ENCODE measurements around a stretch of chr2.

DNA sequence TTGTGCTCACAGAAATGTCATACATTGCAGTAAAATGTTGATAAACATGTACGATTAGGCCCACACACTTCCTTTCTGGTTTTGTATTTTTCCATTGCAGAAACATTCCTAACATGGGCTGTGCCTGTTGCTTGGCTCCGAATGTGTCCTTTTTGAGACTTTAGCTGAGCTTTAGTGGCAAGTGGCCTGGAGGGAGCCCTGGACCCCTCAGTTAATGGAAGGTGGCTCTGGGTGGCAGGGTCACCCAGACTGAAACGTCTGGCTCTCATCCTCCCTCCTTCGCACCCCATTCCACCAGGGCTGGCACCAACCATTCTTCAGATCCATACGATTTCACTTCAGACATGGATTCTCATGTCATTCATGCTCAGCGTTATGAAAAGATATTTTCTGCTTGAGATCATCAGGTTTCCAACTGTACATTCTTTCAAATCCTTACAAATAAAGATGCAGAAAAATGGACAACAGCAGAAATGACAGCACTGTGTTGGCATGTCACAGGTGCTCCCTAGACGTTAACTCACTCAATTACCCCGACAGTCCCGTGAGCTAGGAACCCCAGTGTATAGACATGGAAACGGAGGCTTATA lies 17.9 kb downstream of the FHL2 start:
- PRO-cap = no peak
- RAMPAGE, long total RNA, 4 experiments = no peak in any of the 4 experiments

DNA sequence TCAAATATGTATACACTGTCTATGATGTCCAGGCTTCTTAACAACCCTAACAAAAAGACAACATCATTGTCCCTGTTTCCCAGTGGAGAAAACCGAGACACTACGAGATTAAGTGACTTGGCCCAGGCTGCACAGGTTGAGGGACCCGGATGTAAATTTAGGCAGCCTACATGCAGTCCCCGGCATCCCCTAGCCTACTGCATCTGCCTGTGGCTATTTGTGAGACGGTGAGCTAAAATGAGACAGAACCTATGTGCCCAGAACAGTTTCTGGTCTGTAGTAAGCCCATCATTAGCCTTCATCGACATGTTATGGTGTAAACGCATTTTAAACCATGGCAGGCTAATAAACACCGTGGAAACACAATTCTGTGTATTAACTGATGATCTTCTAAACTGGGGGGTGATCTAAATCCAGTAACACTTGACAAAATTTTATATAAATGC lies 1.5 kb downstream of the FHL2 start:
- PRO-cap = no peak
- RAMPAGE, long total RNA, 4 experiments = no peak in any of the 4 experiments

DNA sequence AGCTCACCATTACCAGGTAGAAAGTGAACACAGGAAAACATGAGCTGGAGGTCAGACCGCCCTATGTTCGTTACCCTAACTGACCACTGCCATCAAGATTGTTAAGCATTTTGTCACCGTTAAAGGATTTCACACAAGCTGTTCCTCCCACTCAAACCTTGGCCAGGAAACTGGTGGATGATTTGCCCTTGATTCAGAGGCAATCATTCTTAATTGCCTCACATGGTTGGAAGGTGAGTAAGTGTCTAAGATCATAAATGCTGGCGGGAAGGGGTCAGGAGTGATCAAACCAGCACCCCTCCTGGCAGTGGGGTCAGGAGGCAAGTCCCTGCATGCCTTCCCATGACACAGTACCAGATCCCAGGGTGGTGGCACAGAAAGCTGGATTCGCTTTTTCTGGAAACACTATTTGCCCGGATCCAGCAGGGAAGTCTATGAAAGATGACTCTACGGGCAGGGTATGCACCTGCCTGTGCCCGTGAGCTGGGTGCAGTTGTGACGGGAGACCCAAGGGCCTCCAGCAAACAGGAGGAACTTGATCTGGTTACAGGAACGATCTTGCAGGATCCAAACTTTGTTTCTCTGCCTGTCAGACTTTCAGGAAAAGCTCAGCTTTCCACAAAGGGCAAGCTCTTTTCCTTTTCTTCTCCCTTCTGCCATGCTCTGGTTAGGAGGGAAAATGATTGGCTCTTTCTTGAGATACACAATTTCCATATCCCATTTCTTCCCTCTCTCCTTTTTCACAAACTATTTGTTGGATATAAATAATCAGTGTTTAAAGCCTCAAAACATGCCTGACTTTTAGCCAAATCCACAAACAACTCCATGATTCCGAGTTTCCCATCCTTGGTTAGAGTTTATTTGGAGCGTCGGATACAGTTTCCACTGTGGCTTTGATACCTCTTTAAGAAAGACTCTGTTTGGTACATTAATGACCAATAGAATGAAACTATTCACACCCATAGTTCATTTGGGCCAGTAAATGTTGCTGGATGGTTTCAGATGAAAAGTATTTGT lies 5.6 kb upstream of the FHL2 start:
- PRO-cap = bidirectional peak, plus-strand start at position 323 of the sequence, minus-strand start at position 103 of the sequence
- RAMPAGE, long total RNA, 4 experiments = no peak in any of the 4 experiments

DNA sequence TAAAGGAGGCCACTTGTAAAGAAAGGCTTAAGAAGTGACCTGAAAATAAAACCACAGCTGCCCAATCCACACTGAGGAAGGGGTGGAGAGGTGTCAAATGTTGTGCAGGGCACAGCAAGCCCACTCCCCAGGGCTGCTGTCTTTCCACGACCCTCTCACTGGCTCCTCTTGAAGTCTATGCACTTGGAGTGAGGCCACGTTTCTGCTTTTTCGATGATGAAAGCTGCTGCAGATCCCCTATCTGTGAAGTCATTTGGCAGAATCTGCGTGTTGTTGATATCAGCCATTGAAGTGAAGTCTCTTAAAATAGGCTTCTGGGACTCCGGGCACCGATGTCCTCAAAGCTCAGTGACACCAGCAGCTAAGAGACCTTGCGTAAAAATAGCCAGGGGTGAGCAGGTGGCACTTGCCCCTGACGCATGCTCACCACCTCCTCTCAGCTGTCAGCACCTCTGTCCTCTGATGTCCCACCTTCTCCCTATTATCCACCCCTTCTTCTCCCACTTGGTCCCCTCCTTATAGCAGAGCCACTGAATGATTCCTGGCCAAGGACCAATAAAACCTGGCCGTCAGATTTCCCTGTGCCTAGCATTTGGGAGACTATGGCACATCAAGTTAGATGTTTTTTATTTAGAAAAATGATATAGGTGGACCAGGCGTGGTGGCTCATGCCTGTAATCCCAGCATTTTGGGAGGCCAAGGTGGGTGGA lies 89.5 kb upstream of the FHL2 start:
- PRO-cap = no peak
- RAMPAGE, long total RNA, 4 experiments = no peak in any of the 4 experiments

DNA sequence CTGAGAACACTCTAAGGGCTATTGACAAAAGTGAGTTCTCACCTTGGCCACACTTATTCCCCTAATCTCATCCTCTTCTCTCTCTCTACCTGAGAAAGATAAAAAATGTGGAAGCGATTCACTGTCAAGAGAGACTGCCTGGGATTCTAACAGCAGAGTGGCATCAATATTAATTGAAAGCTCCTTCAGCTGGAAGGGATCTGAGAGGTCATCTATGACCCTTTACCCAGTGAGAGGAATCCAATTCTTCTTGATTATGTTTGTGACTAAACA lies 91.1 kb upstream of the FHL2 start:
- PRO-cap = no peak
- RAMPAGE, long total RNA, 4 experiments = no peak in any of the 4 experiments

- PRO-cap = no peak
- RAMPAGE, long total RNA, 4 experiments = no peak in any of the 4 experiments
Measured at GRCh38 chr2:105495033-105495395, 96.2 kb upstream of the FHL2 start.

- PRO-cap = no peak
- RAMPAGE, long total RNA, 4 experiments = no peak in any of the 4 experiments
Measured at GRCh38 chr2:105573212-105573563, 171.5 kb upstream of the NCK2 start.

DNA sequence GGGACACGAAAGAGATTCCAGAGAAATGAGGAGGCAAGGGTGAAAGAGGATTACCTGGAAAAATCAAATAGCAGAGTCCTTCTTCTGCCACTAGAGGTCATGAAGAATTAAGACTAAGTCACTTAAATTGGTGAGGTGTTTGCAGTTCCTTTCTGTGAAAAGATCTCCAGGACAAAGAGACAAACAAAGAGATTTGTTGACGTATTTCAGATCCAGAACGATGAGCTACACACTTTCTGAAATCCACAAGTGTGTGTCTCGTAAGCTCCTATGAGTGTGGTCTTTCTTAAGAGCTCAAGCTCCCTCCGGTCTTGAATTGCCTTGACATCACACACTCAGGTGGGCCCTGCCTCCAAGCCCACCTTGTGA lies 168.3 kb upstream of the NCK2 start:
- PRO-cap = no peak
- RAMPAGE, long total RNA, 4 experiments = no peak in any of the 4 experiments

DNA sequence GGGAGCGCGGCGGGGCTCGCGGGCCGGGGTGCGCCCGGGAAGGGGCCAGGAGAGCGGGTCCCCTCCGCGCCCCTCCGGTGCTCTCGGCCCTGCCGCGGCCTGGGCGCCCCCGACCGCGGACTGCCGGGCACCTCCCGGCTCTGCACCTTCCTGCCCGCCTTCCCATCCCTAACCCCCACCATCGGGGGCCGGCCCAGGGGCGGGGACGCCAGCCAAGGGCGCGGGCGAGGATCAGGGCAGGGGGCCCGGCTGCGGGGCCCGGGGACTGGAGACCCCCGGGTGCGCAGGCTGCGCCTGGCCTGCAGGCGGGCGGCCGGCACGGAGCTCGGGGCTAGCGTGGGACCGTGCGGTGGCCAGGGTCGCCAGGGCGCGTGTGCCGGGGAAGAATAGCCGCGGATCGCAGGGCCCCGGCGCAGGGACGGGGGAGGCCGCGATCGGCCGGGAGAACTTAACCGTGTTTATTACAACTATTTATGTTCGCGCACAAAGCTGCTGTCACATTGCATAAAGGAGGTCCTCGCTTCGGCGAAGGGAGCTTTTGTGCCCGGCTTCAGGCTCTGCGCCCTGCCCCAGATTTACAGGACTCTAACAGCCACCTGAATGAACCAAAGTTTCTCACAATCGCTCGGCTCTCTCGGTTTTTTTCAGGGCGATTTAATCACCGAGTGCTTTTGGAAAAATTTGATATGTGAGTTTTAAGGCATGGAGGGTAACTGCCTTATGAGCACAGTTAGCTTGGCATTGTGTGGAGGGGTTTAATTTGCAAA lies 671 bp downstream of the NCK2 start:
- PRO-cap = unidirectional peak, plus-strand start at position 26 of the sequence; bidirectional peak, plus-strand start at position 217 of the sequence, minus-strand start at position 142 of the sequence; bidirectional peak, plus-strand start at position 500 of the sequence, minus-strand start at position 450 of the sequence
- RAMPAGE, long total RNA, 4 experiments = no peak in any of the 4 experiments

DNA sequence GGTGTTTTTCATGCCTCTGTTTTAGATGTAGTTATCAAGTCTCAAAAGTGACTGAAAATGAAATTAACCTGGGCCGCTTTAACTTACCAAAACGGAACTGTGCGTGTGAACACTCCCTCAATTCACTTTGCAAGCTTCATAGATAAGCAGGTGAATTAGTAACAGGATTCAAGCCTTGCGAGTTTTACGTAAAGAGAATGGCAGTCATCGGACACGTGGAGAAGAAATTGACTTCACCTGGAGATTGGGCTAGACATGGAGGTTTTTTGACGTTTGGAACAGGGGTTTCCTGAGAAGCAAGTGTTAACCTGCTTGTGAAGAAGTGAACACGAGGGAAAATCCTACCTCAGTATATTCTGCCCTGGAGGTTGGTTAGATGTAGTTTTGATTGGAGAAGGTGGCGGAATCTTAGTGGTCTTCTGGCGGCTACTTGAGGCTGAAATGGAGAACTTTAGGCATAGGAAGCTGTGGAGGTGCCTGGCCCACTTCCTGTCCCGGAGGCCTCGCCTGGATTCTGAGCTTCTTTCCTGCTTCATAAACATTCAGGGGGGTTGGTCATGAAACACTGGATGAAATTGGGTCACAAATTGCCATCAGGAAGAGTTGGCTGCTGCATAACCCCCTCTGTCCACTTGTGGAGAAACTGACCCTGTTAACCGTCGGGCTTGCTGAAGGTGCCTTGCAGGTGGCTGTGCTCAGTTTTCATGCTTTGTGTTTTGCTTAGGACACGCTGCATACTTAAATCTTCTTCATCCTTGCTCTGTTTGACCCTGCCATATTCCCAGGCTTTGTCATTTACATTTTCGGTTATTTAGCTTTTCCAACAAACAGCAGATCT lies 1.9 kb downstream of the NCK2 start:
- PRO-cap = unidirectional peak, minus-strand start at position 129 of the sequence
- RAMPAGE, long total RNA, 4 experiments = no peak in any of the 4 experiments

GRCh38 chr2:105747874-105748660 lies 3.4 kb downstream of the NCK2 start:
- PRO-cap = bidirectional peak, plus-strand start at chr2:105748217, minus-strand start at chr2:105748112
- RAMPAGE, long total RNA, 4 experiments = no peak in any of the 4 experiments

DNA sequence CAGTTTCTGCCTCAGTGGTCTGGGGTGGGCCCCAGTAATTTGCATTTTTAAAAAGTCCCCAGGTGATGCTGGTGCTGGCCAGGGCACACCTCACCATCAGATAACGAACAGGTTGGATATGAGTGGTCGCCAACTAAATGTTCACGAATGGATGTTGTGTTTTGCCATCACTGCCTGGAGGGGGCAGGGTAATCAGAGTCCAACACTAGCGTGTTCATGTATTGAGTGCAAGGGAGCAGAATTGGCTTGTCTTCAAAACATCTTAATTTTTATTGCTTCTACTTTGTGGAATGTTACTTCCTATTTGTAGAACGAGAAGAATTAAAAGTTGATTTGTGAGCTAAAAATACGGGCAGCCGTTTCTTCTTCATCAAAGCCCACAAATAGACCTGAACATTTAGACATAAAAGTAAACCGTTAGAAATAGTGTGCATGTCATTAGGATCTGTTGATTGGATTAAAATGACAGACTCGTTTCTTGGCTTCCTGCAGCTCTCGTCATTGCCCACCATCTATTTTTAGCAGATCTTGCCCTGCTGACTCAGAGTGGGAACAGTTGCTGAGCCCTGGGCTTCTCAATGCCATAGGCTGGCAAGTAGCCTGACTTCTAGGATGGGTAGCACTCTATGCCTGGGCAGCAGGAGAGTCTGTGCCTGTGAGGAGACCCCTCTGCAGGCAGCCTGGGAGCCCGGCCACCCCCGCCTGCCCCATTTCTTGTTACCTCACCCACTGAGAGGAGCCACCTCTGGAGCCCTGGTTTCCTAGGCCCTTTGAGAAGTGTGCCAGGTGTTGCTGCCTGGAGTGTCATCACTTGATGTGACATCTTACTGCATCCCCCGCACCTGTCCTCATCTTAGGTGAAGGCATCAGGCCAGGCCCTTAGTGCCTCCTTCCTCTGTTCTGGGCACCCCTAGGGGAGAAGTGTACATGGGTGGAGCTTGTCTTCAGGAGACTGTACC lies 45.4 kb downstream of the NCK2 start:
- PRO-cap = bidirectional peak, plus-strand start at position 544 of the sequence, minus-strand start at position 450 of the sequence
- RAMPAGE, long total RNA, 4 experiments = no peak in any of the 4 experiments

- PRO-cap = no peak
- RAMPAGE, long total RNA, 4 experiments = no peak in any of the 4 experiments
Measured at GRCh38 chr2:105934868-105935461, 130.5 kb upstream of the ECRG4 start.

DNA sequence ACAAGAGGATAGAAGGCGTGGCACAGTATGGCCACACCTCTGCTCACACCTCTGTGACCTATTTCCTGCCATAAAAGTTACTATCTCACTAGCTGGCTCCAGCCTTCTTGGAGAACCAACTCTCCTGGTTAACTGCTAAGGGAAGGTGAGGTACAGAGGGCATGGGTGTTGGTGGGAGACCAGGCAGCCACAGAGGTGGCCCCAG lies 37.2 kb upstream of the ECRG4 start:
- PRO-cap = bidirectional peak, plus-strand start at position 131 of the sequence, minus-strand start outside the sequence
- RAMPAGE, long total RNA, 4 experiments = no peak in any of the 4 experiments

GRCh38 chr2:106094015-106094515 lies 28.6 kb downstream of the ECRG4 start:
- PRO-cap = no peak
- RAMPAGE, long total RNA, 4 experiments = no peak in any of the 4 experiments

DNA sequence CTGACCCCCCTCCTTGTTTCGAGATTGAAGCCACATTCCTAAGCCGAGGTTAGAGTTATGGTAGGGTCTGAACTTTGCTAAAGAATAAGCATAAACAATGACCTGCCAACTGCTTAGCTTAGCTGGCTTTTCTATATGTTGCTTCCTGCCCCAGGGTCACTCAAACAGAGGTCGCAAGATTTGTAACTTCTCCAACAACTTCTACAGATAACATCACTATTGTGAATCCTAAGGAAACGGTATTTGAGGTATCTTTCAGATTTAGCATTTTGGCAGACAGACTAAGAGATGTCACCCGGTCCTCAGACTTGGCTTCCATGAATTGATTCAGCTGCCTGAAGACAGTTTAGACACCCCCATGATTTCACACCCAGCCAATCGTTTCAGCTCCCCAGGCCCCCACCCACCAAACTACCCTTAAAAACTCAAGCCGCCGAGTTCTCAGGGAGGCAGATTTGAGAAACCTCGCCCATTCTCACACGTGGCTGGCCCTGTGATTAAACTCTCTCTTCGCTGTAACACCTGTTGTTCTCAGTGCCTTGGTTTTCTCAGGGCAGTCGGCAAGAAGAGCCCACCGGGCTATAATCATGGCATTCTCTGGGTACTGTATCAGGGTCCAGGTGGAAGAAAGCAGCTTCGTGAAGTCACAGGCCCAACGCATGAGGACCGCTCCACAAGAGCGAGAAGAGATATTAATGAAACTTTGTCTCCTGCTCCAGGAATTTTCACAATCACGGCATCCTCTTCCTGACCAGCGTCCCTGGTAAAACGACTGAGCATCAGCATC lies 35.3 kb downstream of the UXS1 start:
- PRO-cap = unidirectional peak, minus-strand start at position 319 of the sequence
- RAMPAGE, long total RNA, 4 experiments = no peak in any of the 4 experiments

DNA sequence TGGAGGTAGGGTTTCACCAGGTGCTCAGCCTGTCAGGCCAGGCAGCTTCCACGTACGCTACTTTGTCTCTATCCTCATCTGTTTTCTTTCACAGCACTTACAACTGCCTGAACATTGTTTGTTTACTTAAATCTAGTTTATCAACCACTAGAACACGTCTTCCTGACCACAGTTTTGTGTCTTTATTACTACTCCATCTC lies 11.4 kb upstream of the UXS1 start:
- PRO-cap = no peak
- RAMPAGE, long total RNA, 4 experiments = no peak in any of the 4 experiments

DNA sequence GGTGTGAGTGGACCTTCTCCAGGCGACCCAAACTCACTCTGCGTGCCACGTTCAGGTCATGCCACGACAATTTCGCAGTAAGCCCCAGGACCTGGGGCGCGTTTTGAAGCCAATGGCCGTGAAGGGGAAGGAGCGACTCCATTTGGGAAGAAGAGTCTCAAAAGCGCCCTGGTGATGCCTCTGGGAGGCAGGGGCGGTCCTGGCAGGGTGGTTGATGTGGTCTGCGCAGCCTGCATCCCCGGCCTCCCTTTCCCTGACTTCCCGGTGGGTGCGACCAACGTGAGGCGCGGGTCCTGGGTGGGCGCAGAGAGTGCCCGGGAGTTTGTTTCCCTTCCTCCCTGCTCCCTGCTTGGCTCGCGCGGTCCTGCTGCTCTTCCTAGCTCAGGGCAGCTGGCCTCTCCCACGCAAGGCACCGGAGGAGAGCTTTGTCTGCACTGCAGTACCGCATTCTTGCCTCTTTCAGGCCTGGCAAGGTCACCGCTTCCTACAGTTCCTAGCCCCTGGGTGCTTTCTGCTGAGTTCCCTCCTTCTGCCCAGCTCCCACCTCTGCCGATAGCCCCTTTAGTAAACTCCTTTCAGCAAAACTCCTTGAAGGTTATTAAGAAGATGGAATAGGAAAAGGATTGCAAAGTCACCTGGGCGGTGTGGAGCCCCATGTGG lies 116.6 kb upstream of the UXS1 start:
- PRO-cap = no peak
- RAMPAGE, long total RNA, 4 experiments = no peak in any of the 4 experiments

DNA sequence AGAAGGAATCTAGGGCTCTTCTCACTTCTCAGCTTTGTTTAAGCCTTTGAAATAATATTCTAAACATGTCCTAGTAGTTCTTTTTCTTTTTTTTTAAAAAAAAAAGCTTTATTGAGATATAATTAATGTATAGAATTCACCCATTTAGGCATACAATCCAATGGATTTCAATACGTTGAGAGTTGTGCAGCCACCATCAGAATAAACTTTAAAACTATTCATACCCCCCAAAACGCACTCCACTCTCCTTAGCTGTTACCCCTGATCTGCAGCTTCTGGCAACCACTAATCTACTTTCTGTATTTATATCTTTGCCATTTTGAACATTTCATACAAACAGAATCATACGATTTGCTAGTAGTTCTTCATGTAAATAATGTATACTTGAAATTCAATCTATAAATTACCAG lies 85.2 kb downstream of the RGPD3 start:
- PRO-cap = no peak
- RAMPAGE, long total RNA, 4 experiments = no peak in any of the 4 experiments

GRCh38 chr2:106887408-106887975 lies 1.5 kb upstream of the ST6GAL2 start:
- PRO-cap = no peak
- RAMPAGE, long total RNA, 4 experiments = no peak in any of the 4 experiments

Measured in Peyer's patch (tissue), 4 donors.